ENCODE measurements around a stretch of chr6.

DNA sequence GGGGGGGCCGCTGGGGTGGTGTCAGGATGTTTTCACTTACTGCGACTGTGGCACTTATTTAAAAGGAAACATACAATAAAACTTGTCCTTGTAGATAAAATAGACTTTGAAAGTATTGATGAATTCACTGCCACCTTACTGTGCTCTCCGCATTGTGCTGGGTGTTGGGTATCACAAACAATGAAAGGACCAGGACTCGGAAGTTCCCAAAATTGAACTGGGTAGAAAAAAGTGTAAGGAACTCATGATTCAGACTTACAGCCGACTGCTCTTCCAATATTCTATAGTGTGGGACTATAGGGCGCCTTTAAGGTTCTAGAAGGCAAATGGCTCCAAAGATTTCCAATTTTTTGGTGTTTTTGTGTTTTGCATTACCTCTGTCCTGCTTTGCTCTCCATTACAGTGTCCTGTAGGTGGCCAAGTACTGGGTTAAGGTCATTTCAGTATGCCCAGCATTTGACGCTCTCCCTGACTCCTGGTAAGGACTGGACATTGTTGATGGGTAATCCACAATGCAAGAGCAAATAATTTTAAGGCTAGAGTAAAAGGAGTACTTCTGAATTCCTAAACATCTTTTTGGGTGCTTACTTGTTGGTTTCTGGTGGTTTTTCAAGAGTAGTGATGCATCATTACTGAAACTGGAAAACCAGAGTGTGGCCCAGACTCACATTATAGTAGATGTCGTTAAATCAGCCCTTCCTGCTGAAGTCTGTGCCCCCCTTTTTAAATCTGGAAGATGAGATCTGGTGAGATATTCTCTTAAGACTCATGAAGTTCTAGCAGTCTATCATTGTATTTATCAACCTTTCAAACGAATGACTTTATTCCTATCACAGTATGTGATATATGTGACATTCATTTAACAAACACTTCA is 31.8 kb upstream of the ID4 start:
- PRO-cap: no peak

GRCh38 chr6:20173854-20174290 is 38.4 kb downstream of the MBOAT1 start:
- PRO-cap: no peak

DNA sequence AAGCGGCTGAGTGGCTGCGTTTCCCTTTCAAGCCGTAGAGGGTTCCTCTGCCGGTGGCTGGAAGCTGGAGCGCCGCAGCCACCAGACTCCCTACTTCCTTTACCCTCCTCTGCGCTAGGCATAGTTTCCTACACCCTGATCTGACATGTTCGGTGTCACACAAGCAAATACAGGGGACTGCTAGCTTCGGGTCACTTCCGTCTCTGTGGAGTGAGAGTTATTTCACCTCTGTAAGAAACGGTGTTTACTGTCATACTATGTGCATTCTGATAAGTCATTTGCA is 500 bp upstream of the MBOAT1 start:
- PRO-cap: bidirectional peak, plus-strand start at position 37 of the sequence, minus-strand start outside the sequence

GRCh38 chr6:20400570-20401095 is 1.0 kb upstream of the E2F3 start:
- PRO-cap: no peak

DNA sequence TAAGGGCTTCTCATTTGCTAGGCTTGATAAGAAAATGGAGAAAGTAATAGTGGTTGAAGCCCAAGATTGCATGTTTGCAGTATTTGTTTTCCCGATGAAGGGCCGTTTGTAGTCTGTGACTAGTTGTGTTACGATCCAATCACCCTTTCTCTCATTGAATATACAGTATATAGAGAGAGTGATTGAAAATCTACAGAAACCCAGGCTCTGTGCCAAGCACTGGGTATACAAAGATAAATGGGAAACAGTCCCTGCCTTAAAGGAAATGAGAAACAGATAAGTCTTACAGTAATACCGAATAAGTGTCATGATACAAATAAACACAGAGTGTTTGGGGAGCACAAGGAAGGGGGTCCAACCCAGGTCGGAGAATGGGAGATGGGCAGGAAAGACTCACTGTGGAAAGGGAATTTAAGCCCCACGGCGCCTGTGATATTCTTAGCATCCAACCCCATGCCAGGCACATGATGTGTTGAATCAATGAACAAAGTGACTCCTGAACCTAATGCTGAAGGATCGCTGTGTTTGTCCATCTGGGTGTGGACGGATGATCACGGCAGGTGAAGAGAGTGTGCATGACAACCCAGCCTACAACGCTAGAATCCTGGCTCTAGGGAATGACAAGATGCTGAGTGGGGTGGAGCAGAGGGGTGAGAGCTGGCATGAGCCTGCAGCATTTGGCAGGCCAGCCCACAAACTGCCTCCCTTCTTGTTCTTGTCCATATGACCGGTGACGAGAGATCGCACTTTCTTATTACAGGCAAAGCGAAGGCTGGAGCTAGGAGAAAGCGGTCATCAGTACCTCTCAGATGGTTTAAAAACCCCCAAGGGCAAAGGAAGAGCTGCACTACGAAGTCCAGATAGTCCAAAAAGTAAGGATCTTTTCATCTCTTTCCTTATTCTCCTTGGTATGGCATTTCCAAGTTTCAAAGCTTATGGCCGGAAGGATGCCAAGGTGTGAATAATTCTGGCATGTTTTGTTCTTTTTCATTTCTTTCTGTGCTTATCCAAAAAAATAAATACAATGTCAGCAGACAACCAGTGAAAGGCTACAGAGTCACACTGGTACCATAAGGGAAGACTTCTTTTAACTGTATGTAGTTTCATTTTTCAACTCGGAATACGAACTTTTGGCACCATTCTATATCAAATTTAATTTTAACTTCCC is 54.8 kb upstream of the CDKAL1 start:
- PRO-cap: no peak

- PRO-cap: no peak
These were observed 335.0 kb upstream of the SOX4 start for GRCh38 chr6:21258505-21258975.

- PRO-cap: no peak
These were observed 71.9 kb downstream of the SOX4 start for GRCh38 chr6:21665155-21666167.

GRCh38 chr6:21740884-21741145 is 147.3 kb downstream of the SOX4 start:
- PRO-cap: no peak

GRCh38 chr6:24522515-24523165 is 27.9 kb downstream of the ALDH5A1 start:
- PRO-cap: no peak

DNA sequence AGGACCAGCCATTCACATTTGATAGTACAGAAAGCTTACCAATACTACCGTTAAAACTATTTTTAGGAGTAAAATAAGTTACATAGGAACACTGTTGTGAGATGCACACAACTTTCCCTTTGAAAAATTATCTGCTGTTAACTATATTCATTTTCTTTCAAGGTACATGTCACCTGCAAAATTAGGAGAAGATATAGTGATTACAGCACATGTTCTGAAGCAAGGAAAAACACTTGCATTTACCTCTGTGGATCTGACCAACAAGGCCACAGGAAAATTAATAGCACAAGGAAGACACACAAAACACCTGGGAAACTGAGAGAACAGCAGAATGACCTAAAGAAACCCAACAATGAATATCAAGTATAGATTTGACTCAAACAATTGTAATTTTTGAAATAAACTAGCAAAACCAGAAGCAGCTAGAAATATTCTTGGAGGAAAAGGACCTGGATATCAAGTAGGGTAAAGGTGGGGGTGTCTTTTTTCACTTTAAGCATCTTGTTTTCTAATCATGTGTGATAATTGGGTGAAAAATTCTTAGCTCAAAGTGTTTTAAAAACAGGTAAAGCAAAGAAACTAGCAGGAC is 17.6 kb downstream of the C6orf62 start:
- PRO-cap: no peak

GRCh38 chr6:24802838-24803230 is 4.1 kb upstream of the ARMH2 start:
- PRO-cap: no peak

DNA sequence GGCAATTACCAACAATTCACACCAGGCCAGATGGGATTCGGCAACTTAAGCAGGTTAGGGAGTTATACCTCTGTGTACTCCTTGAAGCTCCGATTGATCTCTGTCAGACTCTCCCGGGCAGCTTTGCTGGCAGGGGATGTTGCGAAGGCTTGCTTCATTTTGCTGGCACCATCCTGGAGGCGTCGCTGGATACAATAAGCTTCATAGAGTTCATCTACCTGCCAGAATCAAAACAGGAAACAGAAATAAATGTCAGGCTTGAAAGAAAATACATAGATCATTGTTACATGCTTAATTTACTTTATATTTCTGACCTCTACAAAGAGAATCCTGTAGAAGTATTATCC is 66.5 kb upstream of the ARMH2 start:
- PRO-cap: no peak

DNA sequence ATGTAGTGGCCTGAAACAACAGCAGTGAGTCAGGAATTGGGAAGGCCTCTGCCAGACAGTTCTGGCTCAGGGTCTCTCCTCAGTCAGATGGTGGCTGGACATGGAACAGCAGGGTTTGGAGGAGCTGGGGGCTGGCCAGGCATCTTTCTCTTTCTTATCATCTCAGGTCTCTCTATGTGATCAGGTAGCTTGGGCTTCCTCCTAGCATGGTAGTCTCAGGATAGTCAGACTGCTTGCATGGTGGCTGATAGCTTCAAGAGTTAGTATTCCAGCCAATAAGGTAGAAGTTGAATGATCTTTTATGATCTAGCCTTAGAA is 32.8 kb downstream of the RIPOR2 start:
- PRO-cap: no peak

DNA sequence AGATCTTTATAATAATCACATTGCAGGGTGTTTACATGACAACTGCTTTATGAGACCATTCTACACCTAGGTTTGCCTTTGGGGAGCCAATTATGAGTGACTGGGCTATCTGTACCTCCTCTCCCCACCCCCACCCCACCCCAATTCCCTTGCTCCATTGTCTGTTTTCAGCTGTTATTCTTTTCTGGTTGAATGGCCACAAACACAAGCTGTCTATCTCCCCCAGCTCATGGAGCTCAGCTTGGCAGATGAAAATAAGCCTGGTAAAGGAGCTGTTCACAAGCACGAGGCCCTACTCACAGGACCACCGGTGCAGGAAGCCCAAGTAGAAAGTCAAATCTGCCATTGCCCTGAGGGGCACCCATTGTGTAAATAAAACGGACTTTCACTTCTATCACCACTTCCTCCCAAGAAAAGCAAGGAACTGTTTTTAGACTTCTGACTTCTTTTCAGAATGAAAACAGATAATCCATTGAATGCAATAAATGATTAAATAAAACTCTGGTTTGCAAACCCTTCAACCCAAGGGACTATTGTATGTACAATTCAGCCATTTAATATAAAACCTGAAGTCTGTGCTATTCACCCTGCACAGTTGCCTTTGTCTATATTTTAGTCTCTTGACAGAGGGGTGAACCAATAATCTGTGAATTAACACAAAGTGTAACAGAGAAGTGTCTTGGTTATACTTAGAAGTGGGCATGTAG is 27.8 kb downstream of the RIPOR2 start:
- PRO-cap: no peak

DNA sequence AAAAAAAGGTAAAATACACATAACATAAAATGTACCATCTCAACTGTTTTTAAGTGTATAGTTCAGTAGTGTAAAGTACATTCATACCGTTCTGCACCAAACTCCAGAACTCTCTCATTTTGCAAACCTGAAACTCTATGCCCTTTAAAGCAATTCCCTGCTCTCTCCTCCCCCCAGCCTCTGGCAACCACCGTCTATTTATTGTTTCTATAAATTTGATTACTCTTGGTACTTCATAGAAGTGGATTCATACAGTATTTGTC is 13.0 kb downstream of the RIPOR2 start:
- PRO-cap: no peak

DNA sequence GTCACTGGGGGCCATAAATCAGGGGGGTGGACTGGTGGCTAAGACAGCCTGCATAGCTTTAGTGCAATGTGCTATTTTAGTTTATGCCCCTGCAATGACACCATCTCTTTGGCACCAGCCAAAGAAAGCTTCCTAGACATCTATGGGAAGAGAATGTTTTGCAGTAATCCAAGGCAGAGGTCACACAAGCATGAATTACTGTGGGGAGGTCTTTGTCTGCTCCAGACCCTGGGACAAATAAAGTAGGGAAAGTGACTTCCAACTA is 5.4 kb downstream of the RIPOR2 start:
- PRO-cap: no peak

DNA sequence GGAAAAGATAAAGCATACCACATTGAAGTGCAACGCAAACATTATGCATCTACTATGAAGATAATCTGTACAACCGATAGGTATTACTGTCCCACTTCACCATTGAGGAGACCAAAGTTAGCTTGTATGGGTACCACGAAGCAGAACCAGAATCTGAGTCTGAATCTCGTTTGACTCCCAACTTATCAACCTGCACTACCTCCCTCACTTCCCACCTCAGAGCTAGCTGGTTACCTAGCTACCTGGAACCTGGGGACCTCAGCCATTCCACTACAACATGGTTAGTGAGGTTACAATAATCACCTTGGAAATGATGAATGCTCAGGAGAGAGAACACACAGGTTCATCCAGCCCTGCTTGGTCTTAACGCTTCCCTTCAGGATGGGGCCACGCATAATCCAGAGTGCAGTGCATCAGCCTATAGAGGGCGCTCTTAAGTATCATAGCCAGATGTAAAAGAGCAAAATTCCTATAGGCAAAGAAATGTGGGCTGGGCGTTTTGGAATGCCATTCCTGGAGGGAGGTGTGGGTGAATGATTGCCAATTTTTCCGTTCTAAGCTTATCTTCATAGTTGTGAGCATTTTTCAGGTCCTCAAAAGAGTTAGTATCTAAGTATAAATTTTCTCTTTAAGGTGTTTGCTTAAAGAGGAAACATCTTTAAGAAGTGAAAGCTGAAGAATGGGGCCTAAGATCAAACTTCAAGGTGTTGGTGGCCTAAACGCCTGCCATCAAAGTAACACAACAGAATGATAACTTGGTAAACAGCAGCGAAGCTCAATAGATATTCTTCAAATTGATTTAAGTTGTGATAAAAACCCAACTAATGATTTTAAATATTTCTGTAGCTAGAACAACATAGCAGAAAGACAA is 1.9 kb downstream of the RIPOR2 start:
- PRO-cap: no peak

GRCh38 chr6:25139453-25140109 is 139.6 kb upstream of the CARMIL1 start:
- PRO-cap: no peak

GRCh38 chr6:25175117-25175785 is 103.9 kb upstream of the CARMIL1 start:
- PRO-cap: no peak

GRCh38 chr6:25179190-25179570 is 100.0 kb upstream of the CARMIL1 start:
- PRO-cap: no peak